Vein endothelial cell (primary cell): ENCODE measurements around a stretch of chr11.

DNA sequence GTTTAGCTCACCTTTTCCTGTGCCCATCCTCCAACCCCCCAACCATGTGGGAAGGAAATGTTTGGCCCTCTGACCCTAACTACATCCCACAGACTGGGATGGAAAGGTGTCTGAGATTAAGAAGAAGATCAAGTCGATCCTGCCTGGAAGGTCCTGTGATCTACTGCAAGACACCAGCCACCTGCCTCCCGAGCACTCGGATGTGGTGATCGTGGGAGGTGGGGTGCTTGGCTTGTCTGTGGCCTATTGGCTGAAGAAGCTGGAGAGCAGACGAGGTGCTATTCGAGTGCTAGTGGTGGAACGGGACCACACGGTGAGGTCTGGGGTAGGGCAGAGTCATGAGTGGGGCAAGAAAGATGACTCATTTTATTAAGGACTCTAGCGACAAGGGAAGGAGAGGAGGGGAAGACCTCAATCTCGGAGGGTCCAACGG lies 2.4 kb downstream of the FOXRED1 start:
- CAGE, long polyA plus RNA = no peak

DNA sequence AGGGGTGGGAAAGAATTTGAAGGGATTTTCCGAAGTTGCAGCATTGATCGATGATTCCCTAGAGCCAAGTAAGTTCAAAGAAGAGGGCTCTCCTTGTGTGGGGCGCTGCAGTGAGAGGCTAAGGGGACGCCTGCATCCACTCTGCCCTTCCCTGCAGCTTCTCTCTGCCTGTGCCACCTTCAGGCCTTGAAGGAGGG lies 16.0 kb upstream of the ST3GAL4 start:
- CAGE, long polyA plus RNA = no peak

- CAGE, long polyA plus RNA = no peak
These were observed 15.6 kb upstream of the ST3GAL4 start for GRCh38 chr11:126339751-126340417.

- CAGE, long polyA plus RNA = no peak
These were observed 28.9 kb downstream of the ST3GAL4 start for GRCh38 chr11:126384368-126384869.

- CAGE, long polyA plus RNA = no peak
These were observed 59.7 kb downstream of the ST3GAL4 start for GRCh38 chr11:126415131-126415579.

DNA sequence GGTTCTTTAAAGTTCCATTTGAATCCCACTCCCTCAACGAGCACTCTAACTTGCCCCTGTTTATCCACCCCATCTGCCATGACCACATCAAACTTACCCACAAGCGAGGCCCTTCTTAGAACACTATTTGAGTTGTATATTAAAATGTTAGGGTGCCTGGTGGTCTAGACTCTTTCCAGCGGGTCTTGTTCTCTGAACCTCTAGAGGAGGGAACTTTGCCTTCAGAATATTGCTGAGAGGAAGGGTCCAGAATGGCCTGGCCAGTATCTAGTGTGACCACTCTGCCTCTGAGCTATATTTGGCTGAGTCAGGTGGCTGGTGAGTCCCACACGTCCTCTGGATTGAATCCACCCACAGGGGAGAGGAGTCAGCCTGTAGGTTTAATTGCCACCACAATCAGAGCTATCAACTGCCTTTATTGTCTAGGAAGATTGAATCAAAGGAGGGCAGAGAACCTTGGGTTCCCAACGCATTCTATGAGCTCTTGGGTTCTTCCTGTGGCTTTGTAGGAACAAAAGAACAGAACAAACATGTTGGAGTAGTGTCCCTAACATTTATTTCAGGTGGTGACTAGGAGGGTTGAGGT lies 67.6 kb downstream of the ST3GAL4 start:
- CAGE, long polyA plus RNA = no peak

DNA sequence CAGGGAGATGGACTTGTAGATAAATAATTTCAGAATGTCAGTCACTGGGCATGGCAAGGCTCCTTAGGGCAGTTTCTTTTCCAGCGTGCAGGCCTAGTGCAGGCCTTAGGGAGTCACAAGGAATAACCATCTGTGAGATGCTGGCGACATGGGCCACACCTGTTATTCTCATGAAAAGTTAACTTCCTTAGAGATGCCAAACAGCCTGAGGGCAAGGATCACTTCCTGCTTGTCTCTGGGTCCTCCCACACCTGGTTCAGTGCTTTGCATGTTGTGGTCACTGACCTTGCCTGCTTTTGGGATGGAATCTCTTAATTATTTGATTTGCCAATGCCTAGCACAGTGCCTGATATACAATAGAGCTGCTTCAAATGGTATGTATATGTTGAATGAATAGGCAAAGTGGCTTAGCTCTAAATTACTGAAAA lies 70.7 kb downstream of the ST3GAL4 start:
- CAGE, long polyA plus RNA = no peak

- CAGE, long polyA plus RNA = no peak
These were observed 125.2 kb downstream of the ST3GAL4 start for GRCh38 chr11:126480561-126481170.

DNA sequence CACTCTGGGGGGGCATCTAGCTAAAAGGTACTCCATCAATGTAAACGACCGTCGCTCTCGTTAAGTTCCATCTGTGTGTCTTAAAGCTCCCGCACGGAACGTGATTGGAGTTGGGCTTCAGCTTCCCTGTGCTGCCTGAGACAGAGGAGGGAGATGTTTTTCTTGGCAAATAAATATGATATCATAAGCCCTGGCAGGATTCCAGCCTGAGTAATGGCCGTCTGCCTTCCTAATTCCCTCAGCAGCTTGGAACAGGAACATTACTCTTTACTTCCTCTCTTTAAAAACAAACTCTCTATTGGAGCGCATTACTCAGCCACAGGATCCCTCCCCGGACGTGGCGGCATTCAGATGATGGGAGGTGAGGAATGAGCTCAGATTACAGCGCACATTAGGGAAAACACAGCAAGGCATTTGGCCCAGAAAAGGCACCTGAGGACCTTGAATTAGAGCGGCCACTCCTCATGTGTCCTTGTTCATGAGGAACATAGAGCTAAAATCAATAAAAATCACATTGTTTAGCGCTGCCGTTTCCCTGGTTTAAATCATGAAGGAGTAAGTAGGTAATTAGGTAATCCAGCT lies 230.4 kb downstream of the ST3GAL4 start:
- CAGE, long polyA plus RNA = no peak

DNA sequence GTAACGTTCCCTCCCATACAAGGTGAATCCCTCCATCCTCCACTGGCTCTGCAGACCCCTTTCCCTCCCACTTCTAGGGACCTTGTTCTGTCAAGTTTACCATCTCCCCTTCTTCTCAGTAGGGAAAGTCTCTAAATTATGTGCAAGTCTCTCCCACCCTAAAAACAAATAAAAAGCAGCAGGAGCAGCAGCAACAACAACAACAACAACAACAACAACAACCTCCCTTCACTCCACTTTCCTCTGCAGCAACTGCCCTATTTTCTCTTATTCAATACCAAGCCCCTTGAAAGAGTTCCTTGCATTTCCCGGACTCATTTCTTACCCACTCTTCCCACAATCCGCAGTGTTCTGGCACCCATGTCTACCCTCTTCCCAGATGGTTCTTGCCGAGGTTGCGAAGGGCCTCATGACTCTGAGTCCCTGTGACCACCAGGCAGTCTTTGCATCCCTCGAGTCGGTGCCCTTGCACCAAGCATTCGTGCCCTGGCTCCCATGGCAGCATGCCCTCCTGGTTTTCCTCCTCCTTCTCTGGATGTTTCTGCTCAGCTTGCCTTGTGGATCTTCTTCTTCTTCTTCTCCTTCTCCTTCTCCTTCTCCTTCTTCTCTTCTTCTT lies 77.9 kb downstream of the KIRREL3 start:
- CAGE, long polyA plus RNA = no peak

DNA sequence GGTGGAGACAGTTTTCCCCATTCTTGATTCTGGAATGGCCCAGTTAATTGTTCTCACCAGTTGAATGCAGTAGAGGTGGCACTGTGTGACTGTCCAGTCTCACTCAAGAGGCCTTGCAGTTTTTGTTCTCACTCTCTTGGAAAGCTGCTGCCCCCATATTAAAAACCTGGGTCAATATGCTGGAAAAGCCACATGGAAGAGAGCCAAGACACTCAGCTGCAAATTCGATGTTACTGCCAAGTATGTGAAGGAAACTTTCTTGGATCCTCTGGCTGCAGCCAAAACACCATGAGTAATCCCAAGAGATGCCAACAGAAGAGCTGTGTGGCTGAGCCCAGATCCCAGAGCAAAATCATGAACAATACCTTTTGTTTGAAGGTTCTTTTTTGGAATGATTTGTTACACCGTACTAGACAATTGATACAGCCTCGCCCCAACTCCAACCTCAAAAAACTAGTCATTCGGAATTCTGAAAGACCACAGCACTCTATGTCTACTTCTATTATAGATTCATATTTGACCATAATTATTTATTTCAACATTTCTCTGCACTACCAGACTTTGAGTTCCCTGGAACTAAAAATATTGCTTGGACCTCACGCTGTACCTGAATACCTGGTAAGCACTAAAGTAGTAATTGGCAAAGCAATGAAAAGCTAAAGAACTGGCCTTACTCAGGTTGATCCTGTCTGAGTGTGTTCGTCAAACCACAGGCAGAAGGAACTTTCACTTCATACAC lies 378.9 kb downstream of the ETS1 start:
- CAGE, long polyA plus RNA = no peak

- CAGE, long polyA plus RNA = no peak
These were observed 290.4 kb downstream of the ETS1 start for GRCh38 chr11:128296949-128297314.

- CAGE, long polyA plus RNA = no peak
These were observed 289.1 kb downstream of the ETS1 start for GRCh38 chr11:128298247-128298664.

DNA sequence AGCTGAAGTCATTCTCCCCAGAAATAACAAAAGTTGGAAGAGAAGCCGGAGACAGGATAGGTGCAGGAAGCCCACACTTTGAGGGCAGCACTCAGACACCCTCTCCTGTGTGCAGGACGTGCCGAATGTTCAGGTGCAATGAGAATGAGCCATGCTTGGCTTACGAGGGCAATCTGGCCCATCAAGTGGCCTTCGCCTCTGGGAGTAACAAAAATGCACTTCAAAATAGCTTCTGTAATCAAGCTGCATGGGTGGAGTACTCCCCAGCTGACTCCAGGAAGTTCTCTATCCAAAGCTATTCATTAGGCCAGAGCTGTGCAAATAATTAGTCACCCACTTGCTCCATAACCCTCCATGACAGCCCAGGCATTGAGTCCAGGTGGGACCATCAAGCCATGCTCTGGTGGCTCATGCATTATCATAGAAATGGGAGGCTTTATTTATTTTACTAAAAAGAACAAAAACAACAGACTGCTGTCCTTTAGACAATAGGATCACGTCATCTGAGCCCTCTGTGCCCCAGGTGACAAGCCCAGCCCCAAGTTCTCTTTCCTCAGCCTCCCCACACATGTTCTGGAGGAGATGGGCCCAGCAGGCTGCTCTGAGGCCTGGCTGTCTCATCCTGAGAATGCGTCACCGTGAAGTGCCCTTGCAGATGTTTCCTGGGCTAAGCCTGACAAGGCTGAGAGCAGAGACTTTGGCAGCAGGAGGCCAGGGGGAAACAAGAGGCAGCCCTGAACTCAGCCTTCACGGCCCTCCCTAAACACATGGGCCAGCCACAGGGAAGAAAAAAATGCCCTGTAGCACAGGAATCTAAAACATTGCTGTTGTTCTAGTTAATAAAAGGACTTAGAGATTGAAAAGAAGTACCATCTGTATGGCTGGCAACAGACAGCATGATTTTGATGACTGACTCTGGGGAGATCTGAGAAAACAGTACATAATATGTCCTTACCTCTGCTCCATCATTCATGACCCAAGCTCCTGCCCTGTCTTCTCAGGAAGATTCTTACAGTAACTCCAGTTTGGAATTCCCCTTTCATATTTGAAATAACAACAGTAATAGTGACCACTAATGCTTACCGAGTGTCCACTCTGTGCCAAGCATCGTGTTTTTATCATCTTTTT lies 244.6 kb downstream of the ETS1 start:
- CAGE, long polyA plus RNA = no peak

DNA sequence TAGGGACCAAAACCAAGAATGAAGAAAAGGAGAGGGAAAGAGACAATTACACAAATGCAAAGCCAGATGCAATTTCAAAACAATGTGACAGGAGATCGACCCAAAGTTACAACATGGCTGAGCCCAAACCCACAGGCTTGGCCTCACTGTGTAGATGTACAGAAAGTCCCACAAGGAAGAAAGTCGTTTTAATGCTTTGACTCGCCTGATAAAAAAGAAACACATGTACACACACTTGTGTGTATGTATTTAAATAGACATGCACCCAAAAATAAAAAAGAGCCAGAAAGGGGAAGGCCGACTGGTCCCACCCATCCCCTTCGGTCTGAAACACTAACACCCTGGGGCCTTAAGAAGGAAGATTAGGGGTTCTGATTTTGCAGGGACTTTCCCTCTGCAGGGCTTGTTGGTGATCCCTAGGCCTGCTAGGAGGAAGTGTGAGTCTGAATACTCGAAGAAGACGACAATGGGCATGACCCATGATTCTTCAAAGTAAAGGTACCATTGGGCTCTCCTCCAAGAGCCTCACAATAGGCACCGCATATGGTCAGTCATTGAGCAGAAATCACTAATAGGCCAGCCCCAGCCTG lies 104.0 kb downstream of the ETS1 start:
- CAGE, long polyA plus RNA = no peak

GRCh38 chr11:128487943-128488617 lies 99.3 kb downstream of the ETS1 start:
- CAGE, long polyA plus RNA = no peak

GRCh38 chr11:128509870-128510564 lies 77.3 kb downstream of the ETS1 start:
- CAGE, long polyA plus RNA = no peak

GRCh38 chr11:128520097-128520820 lies 67.1 kb downstream of the ETS1 start:
- CAGE, long polyA plus RNA = no peak

- CAGE, long polyA plus RNA = no peak
These were observed 65.7 kb downstream of the ETS1 start for GRCh38 chr11:128521629-128522071.

DNA sequence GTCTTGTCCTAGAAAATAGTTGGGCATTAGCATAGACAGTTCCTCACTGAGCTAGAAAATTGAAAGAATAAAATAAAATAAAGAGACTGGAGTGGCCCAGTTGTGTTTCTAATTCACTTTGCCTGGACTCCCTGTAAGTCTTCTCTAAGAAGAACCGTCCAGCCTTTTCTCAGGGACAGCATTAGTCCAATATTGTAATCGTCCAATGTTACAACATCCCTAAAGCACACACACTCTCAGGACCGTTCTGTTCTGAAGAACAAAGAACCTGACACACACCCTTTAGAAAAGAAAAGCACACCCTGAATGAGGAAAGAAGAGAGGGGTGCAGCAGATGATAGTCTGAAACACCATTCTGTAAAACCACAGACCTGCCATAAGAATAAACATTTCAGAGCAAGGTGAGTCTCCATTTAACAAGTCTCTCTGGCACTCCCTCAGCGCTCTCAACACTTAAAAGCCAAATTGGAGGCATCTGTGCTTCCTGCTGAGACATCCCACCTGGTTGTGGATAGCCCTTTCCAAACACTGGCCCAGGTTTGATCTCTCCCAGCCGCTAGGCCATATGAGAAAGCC lies 36.5 kb downstream of the ETS1 start:
- CAGE, long polyA plus RNA = no peak